Bronchus (tissue), 1 donor: ENCODE measurements around a stretch of chr19.

- PRO-cap: no peak
Observed at GRCh38 chr19:31344386-31344866, 4.8 kb downstream of the TSHZ3 start.

DNA sequence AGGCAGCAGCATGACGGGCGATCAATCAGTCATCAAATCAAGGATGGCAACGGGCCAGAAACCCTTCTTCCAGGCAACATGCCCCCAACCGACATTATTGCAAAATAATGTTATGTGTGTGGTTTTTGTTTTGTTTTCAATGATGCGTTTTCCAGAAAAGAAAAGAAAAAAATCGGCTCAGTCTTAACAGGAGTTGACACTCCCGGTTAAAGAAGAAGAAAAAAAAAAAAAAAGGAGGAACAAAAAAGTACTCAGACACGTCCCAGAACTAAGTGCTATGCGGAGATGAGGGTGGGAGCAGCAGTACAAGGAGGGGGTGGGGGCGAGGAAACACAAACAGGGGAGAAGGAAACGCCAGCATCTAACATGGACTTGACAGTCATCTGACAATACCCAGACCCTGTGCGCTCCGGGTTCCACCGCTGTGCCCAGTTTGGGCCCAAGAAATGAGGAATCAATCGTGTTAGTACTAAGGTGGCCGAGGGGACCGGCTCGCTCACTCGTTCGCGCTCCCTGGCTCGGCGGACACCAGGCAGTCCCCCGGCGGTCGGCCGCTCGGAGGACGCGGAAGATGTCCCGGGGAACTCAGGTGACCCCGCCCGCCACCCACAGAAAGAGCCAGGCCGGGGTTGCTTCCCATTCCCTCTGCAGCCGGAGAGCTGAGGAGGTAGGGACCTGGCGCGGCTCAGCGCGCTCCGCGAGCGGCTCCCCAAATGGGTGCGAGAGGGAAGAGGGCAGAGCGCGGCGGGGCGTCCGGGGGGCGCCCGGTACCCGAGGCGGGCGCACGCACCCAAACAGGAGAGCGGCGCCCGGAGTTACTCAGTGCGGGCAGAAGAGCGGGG is 764 bp downstream of the TSHZ3 start:
- PRO-cap: no peak

DNA sequence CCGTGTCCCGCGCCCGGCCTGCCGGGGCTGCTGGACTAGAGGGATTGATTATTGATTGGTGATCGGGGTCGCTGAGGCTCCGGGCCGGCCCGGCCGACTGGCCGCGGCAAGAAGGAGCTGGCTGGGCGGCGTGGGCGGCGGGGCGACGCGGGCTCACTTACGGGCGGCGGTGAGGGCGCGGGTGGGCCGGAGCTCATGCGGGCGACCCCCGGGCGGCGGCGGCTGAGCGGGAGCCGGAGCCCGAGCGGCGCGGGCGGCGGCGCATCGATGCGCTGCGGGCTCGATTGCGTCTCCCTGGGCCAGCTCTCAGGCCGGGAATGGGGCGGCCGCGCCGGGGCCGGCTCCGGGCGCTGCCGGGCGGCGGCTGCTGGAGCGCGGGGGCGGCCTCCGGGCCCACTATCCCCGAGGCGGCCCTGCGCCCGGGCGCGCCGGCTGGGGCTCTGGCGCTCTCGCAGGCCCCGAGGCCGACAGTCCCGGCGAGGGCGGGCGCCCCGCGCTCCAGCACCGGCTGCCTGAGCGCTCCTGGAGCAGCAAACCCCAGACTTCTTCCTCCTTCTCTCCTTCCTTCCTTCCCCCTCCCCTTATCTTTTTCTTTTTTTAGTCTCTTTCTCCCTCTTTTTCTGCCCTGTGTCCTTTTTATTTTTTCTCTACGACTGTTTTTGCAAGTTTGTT is 1.5 kb upstream of the TSHZ3 start:
- PRO-cap: bidirectional peak, plus-strand start at position 399 of the sequence, minus-strand start at position 269 of the sequence

DNA sequence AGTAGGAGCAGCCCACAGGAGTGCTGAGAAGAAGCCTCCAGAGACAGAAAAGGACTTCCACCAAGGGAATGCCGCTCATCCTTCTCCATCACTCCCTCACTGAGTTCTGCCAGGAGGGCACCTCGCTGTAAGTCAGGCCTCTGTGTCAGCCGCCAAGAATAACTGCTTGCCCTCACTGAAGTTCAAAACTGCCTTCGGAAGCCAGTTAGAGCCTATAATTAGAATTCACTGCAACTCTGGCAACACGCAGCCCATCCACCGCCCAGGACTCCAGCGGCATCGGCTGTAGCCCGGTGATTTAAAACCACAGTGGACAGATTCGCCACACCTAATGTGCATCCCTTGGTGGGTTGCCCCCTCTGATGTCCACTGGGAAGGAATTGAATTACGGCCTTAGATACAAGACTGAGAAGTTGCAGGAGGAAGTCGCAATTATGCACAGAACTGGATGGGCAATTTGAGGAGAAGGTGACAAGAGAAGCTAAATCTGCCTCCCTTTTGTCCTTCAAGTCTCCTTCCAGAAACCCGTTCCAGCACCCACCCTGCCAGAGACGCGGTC is 281.7 kb upstream of the ZNF507 start:
- PRO-cap: no peak

GRCh38 chr19:32270105-32270582 is 75.3 kb upstream of the ZNF507 start:
- PRO-cap: no peak

GRCh38 chr19:32403954-32404782 is 1.4 kb upstream of the DPY19L3 start:
- PRO-cap: no peak

- PRO-cap: no peak
Observed at GRCh38 chr19:32572533-32572962, 8.4 kb upstream of the PDCD5 start.

GRCh38 chr19:32652841-32653727 is 21.9 kb downstream of the ANKRD27 start:
- PRO-cap: no peak

DNA sequence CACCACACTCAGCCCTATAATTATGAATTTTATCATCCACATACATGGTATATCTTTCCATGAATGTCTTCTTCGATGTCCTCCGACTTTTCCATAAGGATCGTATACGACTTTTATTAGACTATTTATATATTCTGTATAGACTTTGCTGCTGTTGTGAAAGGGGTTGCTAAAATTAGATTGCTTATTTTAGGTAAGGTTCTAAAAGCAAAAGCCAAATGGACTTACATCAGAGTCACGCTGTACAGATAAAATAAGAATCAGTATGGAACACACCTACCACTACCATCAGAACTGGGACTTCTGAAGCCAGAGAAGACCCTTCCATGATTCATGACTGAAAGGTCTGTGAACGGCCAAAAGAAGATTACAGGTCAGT is 8.9 kb downstream of the ANKRD27 start:
- PRO-cap: no peak

DNA sequence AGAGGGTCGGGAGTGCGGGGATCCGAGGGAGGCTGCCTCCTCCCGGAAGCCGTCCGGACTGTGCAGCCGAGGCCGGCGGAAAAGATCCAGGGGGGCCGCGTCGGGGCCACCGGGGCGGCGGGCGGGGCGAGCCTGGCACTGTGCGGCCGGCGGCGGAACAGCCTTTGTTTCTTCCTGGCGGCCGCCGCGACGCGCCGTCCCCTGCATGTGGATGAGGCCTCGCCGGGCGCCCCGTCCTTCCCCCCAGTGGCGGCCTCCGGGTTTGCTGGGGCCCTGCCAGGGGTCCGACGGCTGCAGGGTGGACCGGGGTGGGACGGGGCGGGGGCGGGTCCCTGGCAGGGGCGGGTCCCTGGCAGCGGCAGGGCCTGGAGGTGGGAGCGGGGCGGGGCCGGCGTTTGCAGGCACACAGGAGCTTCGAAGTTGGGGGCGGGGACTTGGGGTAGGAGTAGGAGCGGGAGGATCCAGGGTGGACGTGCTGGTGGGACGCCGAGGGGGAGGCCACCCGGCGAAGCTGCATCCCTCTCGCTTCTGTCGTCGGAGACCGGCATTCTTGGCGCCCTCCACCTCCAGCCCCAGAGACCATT is 1.2 kb upstream of the SLC7A10 start:
- PRO-cap: bidirectional peak, plus-strand start at position 432 of the sequence, minus-strand start at position 213 of the sequence

- PRO-cap: no peak
Observed at GRCh38 chr19:33293974-33294630, 8.2 kb downstream of the CEBPA start.

GRCh38 chr19:33304999-33305840 is 2.9 kb upstream of the CEBPA start:
- PRO-cap: no peak

DNA sequence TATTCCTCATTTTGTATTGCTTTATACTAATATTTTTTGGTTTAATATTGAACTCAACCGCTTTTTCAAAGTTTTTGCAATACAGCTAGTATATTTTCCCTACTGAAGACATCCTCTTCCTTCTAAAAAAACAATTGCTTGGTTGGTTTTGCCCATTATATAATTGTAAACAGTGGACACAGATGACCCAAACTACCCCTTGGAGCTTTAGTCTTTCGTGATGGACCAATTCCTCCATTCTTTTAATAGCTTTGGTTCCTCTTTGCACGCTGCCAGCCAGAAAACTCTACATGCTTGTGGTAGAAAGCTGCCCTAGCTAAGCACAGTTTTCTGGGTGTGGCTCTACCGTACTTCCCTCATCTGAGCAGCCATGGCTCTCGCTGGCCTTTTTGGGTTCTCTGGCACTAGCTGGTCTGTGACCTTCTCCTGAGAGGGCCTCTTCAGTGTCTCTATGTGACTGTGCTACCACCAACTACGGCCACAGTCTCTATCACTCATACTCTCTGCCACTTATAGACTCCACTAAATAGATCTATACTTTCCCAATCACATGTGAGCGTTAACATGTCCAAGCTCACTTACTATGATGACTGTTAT is 29.9 kb upstream of the CEBPA start:
- PRO-cap: no peak

- PRO-cap: no peak
Observed at GRCh38 chr19:33394877-33395417, 21.4 kb downstream of the CEBPG start.

DNA sequence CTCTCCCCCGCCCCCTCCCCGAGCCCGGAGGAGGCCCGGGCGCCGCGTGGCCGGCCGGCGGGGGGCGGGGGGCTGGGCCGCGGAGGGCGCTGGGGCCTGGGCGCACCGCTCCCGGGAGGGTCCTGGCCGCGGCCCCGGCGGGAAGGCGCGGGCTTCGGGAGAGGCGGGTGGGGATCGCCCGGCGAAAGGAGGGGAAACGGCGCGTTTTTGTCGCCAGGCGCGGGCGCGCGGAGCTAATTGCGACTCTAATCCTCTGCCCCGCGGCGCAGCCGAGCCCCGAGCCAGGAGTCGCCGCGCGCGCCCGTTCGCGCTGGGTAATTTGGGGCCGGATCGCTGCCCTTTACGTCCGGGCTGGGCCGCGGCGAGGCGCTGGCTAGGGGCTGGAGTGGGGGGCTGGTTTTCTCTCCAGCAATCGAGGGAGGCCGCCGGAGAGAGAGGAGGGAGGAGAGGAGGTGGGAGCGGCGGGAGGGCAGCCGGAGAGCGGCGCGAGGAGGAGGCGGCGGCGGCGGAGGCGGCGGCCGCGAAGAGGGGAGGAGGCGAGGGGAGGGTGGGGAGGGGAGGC is 377 bp upstream of the KCTD15 start:
- PRO-cap: unidirectional peak, plus-strand start at position 271 of the sequence

- PRO-cap: no peak
Observed at GRCh38 chr19:33797813-33798760, 1.4 kb downstream of the KCTD15 start.

DNA sequence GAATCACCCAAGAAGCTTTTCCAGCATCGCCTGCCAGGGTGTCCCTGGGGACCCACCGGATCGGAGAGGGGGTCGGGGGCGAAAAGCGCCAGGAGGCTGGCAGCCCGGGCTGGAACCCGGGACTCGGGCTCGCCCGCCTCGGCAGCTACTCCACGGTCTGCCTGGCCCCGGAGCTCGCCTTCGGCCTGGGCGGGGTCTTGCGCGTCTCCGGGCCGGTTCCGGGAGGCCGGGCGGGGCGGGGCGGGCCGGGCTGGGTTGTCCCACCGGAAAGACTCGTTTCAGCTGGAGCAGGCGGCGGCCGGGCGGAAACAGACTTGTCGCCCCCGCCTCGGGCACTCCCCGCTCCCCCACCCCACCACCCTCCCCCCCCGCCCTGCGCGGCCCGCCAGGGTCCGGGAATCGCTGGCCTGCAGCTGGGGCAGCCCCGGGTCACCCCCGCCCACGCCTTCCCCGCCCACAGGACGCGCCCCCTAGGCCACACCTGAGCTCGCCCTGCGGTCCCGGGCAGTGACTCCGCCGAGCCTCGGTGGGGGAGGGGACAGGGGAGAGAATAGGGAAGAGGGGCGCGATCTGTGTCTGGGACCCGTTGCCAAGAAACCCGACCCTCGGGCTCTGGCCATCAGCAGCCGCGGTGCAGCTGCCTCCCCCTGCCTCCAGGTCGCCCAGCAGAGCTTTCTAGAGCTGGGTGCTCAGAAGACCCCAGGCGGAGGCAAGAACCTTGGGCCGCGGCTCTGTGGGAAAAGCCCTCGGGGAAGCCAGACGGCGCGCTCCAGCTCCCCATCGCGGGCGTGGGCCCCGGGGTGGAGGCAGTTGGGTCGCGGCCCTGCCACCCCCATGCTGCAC is 109.4 kb downstream of the KCTD15 start:
- PRO-cap: bidirectional peak, plus-strand start at position 281 of the sequence, minus-strand start at position 187 of the sequence

DNA sequence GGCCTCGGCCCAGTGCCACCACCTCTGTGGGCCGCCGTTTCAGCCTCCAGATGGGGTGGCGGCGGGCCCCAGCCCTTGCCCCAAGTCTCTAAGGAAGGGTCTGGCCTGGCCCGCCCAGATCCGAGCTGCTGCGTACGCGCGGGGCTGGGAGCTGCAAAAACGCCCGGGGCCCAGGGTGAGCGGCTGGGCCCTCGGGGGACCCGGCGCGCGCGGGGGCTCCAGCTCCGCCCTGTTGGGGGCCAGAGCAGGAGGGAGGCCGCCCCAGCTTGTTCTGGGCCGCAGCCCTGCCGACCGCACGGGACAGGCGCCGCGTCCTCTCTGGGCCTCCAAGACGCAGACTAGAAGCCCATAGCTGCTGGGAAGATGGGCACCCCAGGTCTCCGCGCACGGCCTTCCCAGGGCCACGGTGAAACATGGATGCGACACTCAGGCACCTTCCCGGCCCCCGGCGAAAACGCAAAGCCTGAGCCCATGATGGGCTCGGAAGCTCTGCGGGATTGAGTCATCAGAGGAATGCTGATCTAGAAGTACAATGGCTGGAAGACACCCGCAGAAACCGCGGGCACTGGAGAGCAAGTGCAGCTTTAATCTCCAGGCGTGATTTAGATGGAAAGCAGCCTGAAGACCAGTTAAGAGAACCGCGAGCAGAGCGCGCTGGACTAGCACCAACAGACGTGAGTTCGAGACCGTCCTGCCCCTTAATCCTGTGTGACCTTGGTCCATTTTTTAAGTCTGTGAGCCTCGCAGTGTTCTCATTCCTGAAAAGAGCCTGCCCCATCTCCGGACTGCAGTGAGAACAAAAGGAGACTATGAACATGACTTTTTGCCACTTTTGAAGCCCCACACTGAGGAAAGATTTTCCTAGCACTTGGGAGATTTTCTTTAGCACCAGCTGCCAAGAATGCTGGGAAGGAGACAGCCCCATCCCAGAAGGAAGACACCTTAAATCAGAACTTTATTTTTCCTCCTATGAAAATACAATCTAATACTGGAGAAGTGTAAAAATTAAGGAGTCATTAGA is 110.4 kb downstream of the KCTD15 start:
- PRO-cap: no peak

DNA sequence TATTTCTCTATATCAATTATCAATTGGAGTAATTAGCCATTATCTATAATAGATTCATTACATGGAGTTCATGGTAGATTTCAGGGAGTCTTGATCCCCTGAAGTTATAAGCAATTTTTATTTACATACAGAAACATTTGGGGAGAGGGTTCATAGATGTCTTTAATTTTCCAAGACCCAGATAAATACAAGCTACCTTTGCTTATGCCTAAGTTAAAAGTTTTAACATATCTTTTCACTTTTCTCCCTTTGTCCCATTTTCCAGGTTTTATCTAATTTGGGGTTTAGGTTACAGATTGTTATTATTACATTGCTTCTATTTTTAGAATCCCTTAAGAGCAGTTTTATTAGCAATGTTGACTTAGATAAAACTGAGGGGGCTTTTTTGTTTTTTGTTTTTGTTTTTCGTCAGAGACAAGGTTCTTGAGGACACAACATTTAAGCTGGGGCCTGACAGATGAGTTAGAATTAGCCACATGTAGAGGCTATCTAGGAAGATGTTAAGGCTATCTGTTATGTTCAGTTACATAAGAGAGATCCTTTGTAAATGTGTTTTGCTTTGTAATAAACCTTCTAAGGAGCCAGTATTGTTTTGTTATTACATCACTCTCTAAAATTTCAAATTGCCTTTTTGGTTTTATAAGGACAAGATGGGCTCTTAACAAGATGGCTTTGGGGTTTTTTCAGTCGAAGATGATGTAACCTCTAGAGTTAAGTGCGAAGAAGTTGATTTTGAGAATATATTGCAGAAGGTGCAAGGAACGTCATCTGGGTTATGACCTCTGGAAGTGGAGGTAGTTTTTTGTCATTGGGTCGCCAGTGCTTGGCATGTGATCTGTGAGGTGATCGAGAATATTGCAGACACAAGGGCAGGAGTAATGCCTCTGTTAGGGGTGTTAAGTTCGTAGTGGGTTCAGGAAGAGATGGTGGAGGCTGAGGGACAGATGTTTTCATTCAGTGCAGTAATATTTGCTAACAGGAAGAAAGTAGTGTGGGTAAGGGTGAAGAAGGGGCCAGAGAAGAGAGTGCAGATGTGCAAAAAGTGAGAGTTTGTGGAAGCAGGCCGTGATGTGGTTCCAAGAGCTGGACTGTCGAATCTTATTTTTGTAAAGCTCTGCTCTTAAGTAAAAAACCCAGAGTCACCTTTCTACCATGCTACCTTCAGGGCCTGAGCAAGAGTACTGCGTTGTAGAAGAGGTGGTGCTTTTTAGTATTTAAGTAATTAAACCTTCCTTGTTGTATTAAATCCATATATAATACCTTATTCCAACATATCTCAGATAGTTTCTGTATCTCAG is 12.6 kb downstream of the LSM14A start:
- PRO-cap: no peak

- PRO-cap: no peak
Observed at GRCh38 chr19:34207592-34208290, 35.4 kb downstream of the LSM14A start.